Epithelial cell of prostate (primary cell): Measurements from ENCODE around the genes FPR2, ZNF614 and ZNF761.

DNA sequence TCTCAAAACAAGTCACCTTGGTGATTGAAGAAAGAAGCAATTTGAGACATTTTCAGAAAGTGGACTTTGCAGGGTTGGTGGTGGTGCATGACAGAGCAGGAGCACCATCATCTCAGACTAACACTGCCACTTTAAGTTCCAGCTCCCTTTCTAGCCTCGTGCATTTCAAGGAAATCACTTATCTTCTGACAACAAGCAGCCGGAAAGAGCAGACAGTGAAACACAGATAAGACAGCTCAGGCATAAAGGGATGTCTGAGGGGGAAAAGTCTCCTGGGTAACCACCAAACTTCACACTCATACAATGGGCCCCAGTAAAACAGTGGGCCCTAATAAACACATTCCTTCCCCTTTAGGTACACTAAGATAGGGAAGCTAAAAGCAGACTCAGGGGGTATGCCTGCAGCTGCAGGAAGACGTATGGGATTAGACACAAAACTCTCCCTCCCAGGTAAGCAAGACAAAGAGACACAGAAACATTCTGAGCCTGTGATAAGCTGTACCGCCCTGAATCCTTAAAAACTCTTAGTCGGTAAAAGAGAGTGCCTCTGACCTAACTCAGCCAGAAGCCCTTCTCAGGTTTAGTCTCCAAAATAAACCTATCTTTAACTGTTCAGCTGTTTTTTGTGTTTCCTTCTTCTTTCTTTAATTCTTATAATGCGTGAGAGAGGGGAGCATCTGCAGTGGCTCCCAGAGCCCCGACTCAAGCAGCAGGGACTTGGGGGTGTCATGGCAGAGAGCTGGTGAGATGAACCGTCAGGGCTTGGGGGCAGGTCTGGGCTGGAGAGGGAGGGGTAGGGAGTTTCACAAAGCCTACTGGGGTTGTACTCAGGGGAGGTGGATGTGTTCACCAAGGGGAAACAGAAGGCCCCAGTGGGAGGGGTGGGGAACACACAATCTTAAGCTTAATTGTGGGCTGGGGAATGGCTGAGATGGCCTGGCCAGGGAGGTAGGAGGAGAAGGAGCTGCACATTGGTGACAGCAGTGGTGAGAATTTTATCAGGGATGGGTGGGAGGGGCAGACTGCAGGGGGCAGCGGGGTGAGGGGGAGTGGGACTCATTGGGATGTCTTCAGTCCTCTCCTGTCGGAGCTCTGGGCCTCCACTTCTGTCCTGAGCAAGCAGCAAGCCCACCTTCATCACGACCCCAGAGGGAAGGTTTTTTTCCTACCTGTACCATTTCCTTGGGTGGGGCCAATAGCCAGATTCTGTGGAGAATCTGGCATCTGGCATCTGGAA is 16.7 kb upstream of the SIGLEC6 start:
- RRBS = no CpG with 5 or more reads among the region's 11 CpGs

- RRBS = no CpG with 5 or more reads among the region's 4 CpGs
Observed at GRCh38 chr19:51572328-51572739, 1.3 kb downstream of the ZNF175 start.

DNA sequence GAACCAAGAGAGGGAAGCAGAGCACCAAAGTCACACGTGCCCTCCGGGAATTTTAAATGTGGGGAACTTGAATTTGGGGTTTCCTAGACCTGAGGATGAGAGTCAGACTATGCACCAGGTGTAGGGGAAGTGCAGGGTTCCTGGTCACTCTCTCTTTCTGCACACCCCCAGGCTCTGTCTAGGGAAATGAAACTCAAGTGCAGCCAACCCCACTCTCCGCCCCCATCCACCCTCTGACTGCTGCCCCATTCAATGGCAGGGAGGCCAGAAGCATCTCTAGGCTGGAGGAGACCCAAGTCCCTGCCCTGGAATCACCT is 4.5 kb upstream of the SIGLEC14 start:
- RRBS = no CpG with 5 or more reads among the region's 3 CpGs

DNA sequence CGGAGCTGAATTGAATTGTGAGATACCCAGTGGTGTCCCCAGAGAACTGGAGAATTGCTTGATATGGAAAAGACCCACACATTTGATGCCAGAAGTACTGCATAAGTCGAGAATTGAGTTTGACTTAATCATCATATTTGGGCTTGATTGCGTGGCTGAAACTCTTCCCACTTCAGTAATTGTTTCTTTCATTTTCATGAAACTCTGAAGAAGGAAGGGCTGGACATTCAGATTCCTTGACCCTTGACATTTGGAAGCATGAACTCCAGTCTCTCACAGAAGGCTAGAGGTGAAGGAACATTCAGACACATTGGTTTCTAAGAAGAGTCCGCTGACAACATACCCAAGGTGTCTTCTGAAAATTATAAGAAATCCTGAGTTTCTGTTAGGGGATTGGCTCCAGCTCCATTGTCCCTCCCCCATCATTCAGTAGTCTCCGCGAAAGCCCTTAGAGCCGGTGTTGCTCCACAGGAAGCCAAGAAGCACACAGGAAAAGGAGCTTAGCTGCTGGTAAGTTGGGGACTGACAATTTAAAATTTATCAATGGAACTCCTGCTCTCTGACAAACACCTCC is at the start of gene FPR2:
Gene FPR2, plus strand, starts transcription at position 460 of the 574 bp plus-strand sequence.
- RRBS = no CpG with 5 or more reads among the region's 7 CpGs

DNA sequence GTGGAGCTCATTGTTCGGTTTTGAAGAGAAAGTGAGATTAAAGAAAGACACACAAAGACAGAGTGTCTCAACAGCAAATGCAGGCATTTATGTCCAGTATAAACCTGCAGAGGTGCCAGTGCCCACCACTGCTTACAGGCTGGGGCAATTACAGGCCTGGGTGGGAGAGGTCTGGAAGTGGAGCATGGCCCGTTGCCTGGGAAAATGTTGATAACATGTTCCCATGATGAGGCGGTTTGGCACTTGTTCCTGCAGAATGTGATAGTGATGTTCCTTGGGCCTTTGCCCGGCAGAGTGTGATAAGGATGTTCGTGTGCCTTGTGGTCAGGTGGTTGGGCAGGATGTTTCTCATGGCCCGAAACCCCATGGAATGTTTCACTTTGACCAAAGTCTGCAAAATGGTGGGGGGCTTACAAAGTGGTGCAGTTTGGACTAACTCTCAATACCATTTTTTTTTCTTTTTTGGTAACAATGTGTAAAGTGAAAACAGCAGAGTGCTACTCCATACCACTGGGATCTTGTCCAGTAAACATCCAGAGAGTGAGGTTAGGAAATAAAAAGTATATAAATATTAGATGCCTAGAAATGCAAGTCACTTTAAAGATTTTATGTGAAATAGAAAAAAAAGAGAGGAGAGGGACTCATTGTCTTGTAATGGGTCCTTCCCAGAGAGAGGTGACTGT is 5.5 kb downstream of the FPR3 start:
- RRBS = no CpG with 5 or more reads among the region's 6 CpGs

- RRBS = 7% methylated on average over 7 of the region's 56 CpGs
Observed at GRCh38 chr19:52027875-52028816, at the start of gene ZNF614. TSS of gene ZNF614 (minus strand) at chr19:52028379.

DNA sequence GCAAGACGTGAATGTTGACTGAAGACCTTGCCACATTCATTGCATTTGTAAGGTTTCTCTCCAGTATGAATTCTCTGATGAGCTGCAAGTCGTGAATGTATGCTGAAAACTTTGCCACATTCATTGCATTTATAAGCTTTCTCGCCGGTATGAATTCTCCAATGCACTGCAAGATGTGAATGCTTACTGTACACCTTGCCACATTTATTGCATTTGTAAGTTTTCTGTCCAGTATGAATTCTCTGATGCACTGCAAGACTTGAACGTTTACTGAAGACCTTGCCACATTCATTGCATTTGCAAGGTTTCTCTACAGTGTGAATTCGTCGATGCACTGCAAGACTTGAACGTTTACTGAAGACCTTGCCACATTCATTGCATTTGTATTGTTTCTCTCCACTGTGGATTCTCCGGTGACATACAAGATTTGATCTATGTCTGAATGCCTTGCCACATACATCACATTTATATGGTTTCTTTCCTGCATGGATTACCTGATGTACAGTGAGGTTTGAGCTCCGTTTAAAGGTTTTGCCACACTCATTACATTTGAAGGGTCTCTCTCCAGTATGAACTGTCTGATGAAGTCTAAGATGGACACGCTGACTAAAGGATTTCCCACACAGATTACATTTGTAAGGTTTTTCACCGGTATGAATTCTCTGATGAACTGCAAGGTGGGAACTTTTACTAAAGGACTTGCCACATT is 20.2 kb upstream of the ZNF841 start:
- RRBS = no CpG with 5 or more reads among the region's 12 CpGs

DNA sequence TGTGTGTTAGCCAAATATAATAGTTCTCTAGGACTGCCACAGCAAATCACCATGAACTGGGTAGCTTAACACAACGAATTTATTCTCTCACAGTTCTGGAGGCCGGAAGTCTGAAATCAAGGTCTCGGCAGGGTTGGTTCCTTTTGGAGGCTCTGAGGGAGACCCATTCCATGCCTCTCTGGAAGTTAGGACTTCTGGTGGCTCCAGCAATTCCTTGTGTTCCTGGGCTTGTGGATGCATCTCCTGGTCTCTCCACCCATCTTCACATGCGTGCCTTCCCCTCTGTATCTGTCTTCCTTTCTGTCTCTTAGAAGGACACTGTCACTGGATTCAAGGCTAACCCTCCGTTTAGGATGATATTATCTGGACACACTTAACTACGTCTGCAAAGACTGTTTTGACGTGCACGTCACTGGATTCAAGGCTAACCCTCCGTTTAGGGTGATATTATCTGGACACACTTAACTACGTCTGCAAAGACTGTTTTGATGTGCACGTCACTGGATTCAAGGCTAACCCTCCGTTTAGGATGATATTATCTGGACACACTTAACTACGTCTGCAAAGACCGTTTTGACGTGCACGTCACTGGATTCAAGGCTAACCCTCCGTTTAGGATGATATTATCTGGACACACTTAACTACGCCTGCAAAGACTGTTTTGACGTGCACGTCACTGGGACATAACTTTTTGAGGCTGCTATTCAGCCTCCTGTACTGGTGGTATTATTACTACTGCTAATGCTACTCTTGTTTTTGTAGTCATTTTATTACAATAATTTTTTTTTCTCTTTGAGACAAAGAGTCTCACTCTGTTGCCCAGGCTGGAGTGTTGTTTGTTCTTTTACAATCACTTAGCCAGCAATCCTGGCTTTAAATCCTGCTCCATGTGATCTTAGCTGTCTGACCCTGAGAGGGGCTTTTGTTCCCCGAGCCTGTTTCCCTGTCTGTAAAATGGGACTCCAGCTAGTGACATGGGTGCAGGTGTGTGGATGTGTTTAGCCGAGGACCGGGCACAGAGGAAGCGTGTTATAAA is 11.0 kb downstream of the PPP2R1A start:
- RRBS = no CpG with 5 or more reads among the region's 24 CpGs

- RRBS = no CpG with 5 or more reads among the region's 24 CpGs
Observed at GRCh38 chr19:52536440-52536958, 9.0 kb downstream of the ZNF808 start.

- RRBS = 81% methylated on average over 2 of the region's 6 CpGs
Observed at GRCh38 chr19:52543001-52543529, 15.6 kb downstream of the ZNF808 start.

DNA sequence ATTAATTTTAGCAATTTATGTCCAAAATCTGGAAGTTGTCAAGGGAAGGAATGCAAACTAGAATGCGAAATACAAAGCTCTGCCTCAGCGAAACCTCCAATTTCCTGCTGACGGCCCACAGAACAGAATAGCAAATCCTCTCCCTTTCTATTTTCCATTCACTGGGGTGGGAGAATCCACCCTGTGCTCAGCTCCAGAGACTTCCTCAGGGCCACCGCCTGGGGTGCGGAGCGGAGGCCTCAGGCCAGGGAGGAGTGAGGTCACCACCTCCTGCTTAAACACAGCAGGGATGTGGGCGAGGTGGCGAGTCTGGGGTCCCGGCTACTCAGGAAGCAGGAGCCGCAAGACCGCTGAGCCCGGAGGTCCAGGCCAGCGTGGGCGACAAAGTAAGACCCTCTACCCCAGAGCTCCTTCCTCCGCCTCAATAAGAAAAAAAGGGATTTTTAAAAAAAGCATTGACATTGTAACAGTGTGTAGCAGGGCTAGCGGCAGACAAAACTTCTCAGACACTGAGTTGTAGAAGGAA is 681 bp upstream of the ZNF320 start:
- RRBS = no CpG with 5 or more reads among the region's 16 CpGs

DNA sequence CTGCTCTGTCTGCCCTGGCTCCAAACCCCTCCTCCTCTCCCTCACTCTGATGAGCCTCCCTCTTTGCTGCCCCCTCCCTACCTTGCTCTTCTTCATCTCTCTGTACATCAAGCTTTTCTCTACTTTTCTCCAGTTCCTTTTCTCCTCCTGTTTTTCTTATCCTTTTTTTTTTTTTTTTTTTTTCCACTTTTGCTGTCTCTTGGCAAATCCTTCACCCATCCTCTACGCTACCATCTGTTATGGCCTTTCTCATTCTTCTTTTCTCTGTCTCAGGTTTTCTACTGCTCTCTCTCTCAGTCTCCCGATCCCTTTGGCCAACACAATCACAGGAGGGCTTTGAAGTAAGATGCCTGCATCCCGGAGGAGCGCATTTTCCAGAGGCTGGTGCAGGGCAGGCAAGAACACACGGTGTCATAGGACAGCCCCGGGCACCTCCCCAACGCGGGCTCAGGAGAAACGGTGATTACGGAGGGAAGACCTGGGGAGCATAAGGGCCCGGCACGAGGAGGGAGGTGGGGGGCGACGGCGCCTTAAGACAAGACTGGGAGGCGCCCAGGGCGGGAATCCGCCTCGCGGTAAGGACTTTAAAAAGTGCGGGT is 18.5 kb upstream of the ZNF888 start:
- RRBS = 1% methylated on average over 4 of the region's 21 CpGs

DNA sequence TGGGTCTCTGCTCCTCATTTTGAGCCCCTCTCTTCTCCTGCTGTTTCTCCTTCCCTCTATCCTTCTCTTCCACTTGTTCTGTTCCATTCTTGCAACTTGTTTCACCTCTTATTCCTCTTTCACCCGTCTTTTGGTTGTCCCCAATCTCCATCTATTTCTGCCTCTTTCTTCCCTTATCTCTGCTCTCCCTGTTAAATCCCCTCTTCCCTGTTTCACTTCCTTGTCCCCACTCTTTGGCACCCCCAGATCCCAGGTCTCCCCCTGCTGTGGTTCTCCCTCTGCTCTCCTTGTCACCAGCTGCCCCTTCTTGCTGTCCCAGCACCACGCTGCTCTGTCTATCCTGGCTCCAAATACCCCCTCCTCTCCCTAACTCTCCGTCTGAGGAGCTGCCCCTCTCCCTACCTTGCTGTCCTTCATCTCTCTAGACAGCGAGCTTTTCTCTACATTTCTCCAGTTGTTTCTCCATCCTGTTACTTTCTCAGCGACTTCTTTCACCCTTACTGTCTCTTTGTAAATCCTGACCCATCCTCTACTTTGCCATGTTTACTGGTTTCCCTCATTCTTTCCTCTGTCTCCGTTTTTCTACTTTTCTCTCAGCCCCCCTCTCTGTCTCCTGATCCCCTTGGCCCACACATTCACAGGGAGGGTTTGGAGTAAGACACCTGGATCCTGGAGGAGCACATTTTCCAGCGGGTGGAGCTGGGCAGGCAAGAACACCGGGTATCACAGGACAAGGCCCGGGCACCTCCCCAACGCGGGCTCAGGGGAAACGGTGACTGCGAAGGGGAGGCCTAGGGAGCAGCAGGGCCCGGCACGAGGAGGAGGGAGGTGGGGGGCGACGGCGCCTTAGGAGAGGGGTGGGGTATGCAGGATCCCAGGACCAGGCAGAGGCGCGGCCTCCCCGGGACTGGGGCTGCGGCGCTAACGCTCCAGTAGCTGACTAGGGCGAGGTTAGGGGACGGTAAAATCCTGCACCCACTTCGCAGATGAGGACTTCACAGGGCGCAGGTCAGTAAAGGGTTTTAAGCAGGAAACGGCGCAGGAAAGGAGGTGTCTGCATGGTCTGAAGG is 784 bp downstream of the ZNF665 start:
- RRBS = no CpG with 5 or more reads among the region's 30 CpGs

GRCh38 chr19:53395255-53396003 is 480 bp downstream of the ZNF765 start:
- RRBS = 14% methylated on average over 1 of the region's 37 CpGs

DNA sequence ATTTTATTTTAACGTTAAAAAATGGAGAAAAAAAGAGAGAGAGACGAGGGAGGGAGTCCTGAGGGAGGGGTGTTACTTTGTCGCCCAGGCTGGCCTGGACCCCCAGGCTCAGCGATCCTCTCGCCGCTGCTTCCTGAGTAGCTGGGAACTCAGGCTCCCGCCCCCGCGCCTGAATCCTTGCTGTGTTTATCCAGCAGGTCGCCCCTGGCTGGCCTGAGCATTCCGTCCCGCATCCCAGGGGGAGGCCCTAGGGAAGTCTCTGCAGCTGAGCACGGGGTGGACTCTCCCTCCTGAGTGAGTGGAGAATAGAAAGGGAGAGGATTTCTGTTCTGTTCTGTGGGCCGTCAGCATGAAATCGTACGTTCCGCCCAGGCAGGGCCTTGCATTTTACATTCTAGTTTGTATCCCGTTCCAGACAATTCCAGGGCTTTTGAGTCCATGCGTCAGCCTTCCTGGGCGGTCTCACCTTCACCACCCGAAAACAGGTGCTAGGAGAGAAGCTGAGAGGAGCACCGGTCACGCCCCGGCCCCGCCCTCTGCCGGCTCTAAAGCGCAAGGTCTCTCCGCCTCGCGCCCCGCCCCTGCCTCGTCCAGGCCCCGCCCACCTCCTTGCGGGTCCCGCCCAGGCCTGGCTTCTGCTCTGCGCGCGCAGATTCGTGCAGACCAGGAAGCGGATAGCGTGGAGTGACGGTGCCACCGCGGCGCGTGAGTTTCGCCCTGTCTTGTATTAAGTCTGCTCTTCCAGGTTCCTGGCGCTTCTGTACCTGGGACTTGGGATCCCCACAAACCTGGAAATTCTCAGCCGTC is at the start of gene ZNF761:
Gene ZNF761, plus strand, starts transcription at position 661 of the 807 bp plus-strand sequence.
- RRBS = no CpG with 5 or more reads among the region's 49 CpGs

DNA sequence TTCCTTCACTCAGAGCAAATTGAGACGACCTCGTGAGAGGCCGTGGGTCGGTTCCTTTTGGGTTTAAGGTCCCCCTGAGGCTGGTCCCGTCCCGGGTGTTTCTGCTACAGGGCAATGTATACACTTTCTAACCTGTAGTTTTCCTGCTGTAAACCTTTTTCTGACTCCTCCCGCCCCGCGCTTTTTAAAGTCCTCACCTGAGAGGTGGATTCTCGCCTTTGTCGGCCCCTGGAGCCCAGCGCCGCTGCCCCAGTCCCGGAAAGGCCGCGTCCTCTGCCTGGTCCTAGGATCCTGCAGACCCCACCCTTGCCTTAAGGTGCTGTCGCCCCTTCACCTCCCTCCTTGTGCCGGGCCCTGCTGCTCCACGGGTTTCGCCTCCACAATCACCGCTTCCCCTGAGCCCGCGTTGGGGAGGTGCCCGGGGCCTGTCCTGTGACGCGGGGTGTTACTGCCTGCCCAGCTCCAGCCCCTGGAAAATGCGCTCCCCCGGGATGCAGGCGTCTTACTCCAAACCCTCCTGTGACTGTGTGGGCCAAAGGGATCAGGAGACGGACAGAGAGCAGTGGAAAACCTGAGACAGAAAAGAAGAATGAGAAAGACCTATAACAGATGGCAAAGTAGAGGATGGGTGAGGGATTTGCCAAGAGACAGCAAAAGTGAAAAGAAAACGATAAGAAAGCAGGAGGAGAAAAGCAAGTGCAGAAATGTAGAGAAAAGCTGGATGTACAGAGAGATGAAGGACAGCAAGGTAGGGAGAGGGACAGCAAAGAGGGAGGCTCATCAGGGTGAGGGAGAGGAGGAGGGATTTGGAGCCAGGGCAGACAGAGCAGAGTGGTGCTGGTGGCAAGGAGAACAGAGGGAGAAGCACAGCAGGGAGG is 586 bp downstream of the ZNF761 start:
- RRBS = under 1% methylated on average over 4 of the region's 31 CpGs

GRCh38 chr19:53441606-53442632 is 10.1 kb downstream of the ZNF761 start:
- RRBS = no CpG with 5 or more reads among the region's 13 CpGs

DNA sequence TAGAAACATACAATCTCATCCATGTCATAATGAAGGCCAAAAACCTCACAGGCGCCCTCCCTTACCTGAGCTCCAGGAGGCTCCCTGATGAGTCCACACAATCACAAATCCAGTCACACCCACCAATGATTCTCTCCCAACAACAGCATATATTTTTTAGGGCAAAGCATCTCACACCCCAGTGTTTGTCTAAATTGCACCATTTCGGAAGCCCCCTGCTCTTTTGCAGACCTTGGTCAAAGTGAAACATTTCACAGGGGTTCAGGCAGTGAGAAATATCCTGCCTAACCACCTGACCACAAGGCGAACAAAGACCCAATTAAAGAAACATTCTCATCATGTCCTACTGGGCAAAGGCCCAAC is 18.8 kb upstream of the ZNF331 start:
- RRBS = no CpG with 5 or more reads among the region's 3 CpGs

DNA sequence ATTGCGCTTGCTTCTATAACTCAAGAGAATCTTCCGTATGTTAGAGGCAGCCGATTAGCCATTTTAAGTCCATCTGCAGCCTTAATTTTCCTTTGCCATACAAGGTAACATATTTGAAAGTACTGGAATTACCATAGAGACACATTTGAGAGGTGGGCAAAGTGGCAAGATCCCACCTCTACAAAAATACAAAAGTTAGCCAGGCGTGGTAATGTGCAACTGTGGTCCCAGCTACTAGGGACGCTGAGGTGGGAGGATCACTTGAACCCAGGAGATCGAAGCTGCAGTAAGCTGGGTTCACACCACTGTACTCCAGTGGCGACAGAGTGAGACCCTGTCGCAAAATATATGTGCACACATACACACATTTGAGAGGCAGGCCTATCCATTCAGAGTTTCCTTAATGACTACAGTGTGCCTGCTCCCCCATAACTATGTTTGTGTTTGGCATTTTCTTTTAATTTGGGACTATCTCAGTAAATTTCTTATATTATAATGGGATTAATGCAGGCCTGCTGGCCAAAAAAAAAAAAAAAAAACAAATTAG is 22.9 kb downstream of the ZNF331 start:
- RRBS = no CpG with 5 or more reads among the region's 8 CpGs

- RRBS = no CpG with 5 or more reads among the region's 10 CpGs
Observed at GRCh38 chr19:53578043-53578523, 40.1 kb downstream of the ZNF331 start.